UCH-1 (cell line): ENCODE data around the gene RMDN2.

- RRBS = no CpG with 5 or more reads among the region's 7 CpGs
Observed at GRCh38 chr2:37200150-37200979, 4.1 kb downstream of the CEBPZOS start.

GRCh38 chr2:37226886-37227200 is 4.6 kb downstream of the CEBPZ start:
- RRBS = no CpG with 5 or more reads among the region's 4 CpGs

- RRBS = no CpG with 5 or more reads among the region's 2 CpGs
Observed at GRCh38 chr2:37326356-37326695, 1.7 kb upstream of the PRKD3 start.

DNA sequence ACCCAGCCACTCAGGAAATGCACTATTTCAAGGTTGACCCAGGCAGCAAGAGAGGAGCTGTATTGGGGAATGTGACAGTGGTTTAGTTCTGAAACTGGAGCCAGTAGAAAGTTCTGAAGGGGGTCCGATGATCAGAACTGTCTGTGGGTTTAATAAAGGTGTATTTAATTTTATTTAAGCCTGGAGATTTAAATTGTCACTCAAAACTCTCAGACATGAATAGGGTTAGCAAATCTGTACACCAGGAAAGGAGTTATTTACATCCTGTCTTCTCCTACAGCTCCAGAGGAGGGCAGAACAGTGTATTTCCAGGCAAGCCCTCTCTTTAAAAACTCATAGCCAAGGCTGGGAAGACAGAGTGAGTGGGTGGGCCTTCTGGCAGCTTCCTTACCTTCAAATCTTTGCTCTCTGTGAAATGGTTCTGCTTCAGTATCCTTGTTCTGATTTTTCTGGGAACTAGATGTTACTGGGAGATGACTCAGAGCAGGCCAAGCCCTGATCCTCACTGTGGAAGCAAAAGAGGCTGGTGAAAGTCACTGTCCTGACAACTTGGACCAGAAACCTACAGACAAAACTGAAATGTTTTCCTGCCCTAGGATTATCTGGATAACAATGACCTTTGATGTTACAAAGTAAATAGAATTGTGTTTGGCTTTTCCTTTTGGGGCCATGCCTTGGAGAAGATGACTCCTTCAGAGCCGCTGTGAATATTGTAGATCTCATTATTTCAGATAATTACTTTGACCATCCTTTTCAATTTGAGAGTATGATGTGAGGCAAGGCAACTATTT is 899 bp upstream of the QPCT start:
- RRBS = no CpG with 5 or more reads among the region's 2 CpGs

GRCh38 chr2:37375969-37377232 is 32.0 kb downstream of the QPCT start:
- RRBS = no CpG with 5 or more reads among the region's 16 CpGs

DNA sequence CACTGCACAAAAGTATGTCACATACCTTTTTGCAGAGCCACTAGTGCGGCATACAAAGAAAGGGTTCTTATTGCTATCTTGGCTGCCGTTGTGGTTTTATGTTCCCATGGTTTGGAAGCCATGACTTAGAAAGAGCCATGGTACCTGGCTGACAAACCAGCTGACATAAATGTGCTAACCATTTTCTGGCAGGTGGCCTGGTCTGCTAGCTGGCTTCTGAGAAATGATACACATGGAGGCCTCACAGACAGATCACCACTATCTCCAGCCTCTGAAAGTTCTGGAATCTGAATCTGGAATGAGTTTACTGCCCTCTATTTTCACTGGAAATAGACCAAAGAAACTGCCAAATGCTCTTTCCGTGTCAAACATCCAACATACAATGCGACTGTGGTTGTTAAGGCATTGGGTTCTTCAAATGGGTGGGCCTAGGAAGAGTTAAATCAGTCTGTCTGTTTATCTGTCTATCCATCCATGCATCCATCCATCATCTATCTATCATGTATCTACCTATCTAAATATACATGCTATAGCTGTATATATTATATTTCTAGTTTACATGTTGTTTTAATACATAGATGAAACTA is 123.8 kb downstream of the QPCT start:
- RRBS = no CpG with 5 or more reads among the region's 4 CpGs

DNA sequence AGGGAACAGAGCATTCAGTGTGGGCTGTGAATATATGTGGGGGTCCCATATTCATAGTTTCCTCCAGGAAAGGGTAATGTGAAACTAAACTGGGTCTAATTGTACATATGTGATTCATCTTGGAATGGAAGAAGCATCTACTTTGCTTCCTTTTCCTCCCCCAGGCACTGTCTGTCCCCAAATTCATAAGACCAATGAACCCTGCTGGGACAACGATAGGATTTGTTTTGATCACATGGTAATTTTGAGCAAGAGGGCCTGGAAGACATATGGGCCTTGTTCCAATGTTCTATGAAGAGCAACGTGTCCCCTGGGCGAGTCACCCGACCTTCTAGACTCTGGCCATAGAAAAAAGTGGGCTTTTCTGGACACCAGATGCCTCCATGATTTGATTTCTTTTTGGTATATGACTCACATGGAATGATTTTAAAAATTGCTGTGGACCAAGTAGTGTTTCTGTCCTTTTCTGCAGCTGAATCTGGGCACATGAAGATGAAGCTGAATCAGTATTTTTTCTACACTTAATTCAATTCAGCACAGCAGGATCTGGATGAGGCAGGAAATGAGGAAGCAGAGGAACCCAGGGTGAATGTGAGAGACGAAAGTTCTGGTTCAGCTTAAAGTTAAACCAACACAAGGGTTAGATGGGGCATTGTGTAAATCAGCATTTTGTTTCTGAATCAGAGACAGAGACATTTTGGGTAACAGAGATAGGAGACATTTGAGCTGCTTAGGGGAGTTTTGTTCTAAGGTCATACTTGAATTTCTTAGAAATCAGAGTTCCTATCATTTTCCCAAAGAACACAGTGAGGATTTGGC is 104.9 kb downstream of the CDC42EP3 start:
- RRBS = no CpG with 5 or more reads among the region's 5 CpGs

DNA sequence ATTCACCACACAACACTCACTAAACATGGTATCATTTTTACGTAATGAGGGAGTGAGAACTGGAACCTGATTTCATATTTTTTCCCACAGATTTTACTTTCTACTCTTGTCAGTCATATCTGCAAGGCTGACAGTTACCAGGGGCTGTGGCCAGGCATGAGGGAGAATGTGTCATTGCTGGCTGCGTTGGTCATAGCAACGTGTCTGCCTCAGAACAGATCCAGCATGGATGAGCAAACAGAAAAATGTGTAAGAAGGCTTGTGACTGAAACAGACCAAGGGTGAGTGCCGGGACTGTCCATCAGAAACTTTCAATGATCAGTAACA is 100.6 kb downstream of the CDC42EP3 start:
- RRBS = no CpG with 5 or more reads among the region's 4 CpGs

GRCh38 chr2:37828091-37828333 is 97.1 kb upstream of the RMDN2 start:
- RRBS = no CpG with 5 or more reads among the region's 1 CpG

DNA sequence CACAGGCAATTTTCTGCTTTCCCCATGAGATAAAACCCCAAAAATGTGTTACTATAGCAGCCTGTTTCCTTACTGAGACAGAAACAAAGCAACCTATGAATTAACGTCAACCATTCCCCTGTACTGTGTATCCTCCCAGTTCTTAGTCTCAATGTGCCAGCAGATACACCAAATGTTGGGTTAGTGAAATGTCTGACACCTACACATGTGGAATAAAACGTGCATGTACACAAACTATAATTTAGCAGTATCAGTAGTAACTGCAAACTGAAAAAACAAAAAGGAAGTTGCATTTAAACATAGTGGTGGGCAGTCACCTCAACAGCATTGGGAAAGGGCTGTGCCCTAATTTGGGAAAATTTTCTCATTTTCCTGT is 73.1 kb upstream of the RMDN2 start:
- RRBS = no CpG with 5 or more reads among the region's 2 CpGs

DNA sequence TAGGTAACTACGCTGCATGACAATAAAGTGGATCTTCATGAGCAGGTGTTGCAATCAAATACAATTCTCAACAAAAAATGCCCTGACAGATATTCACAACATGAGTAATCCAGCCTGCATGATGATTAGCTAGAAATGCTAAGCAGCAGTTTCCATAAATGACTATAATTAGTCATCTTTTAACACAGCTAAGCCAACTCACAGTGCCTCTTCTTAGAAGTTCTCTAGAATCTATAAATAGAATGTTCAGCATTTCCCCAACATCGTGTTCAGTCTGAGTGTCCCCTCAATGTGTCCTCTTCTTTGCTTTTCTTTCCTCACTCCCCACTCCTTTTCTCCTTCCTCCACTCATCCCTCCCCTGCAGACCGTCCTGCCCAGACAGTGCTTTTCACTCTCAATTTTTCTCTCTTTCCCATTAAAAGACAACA is 53.2 kb upstream of the RMDN2 start:
- RRBS = no CpG with 5 or more reads among the region's 3 CpGs

DNA sequence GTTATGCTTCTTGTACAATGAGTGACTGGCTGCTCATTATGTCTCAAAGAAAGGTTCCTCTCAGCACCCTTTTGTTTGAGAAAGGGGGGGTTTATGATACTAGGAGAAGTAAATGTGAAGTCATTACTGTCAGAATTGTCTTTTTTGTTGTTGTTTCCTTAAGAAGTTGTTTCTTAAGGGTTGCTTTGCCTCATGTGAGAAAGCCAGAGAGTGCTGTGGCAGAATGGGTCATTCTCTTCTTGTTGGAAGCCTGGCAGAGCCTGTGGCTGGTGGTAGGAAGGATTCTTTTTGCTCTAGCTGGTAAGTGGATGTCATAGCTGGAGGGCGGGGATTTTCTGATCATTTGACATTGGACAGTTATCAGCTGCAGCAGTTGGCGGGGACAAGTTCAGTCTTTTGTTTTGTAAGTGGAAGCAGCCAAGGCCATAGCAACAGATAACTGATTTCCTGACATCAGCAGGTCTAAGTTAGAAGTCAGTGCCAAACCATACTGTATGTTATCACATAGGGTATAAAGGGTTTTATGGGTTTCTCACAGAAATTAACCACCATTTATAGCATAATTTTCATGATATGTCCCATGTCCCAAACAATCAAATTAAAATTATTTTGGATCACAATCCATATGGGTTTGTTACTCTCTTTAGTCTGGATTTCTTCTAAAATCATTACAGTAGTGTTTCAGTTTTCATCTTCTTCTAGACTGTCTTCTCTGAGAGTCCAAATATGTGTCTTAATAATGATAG is 5.4 kb upstream of the RMDN2 start:
- RRBS = no CpG with 5 or more reads among the region's 2 CpGs

- RRBS = no CpG with 5 or more reads among the region's 6 CpGs
Observed at GRCh38 chr2:37921797-37922492, 3.1 kb upstream of the RMDN2 start.

- RRBS = 6% methylated on average over 57 of the region's 95 CpGs
Observed at GRCh38 chr2:37924827-37926001, at the start of gene RMDN2. Gene RMDN2 (plus strand): TSS chr2:37925287.

GRCh38 chr2:37982415-37982824 is 57.3 kb downstream of the RMDN2 start:
- RRBS = no CpG with 5 or more reads among the region's 4 CpGs

- RRBS = 65% methylated on average over 22 of the region's 51 CpGs
Observed at GRCh38 chr2:38073804-38074557, 2.0 kb downstream of the CYP1B1 start.

DNA sequence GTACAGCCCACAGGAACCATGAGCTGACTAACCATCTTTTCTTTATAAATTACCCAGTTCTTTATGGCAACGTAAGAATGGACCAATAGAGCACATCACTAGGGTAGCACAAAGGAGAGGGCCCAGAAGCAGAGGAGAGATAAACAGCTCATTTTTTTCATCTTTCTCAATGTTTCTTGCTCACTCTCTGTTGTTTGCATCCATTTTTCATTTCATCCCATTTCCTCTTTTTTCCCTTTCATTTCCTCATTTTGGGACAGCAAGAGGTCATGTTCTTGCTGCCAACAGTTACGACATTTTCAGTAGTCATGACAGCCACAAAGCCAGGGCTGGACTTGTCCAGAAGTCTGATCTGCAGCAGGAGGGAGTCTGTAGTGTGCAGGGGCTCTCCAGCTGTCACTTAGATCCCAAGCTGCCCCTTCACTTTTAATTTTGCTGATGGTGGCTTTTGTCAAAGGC is 52.7 kb upstream of the CYP1B1 start:
- RRBS = no CpG with 5 or more reads among the region's 2 CpGs

DNA sequence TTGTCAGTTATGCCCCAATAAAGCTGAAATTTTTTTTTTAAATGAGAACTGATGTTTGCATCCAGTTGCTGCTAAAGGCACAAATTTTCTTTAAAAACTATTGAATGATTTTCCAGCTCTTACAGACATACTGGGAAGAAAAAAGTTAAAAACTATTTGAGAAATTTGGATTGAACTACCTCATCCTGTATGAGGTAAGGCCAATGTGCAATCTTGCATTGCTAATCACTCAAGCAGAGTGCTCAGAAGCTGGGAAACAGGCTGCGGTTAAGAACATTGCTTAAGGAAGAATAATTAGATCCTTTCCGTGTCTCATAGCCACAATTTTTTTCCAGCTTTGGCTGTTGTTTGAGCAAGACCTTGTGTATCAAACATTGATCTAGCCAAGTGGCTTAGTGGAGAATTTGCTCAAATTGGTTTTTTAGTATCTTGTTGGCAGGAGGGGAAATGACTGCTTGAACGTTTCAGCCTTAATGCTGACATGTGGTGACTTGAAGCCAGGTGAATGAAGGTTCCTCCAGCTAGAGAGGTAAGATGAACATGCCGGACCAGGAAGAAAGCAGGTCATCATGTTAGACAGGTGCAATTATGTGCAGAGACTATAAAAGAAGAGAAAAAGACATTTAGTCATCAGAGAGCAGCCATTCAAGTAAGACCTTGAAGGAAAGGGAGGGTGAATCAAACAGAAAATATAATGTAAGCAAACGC is 98.7 kb upstream of the CYP1B1 start:
- RRBS = no CpG with 5 or more reads among the region's 5 CpGs

GRCh38 chr2:38177902-38178647 is 102.1 kb upstream of the CYP1B1 start:
- RRBS = no CpG with 5 or more reads among the region's 7 CpGs

DNA sequence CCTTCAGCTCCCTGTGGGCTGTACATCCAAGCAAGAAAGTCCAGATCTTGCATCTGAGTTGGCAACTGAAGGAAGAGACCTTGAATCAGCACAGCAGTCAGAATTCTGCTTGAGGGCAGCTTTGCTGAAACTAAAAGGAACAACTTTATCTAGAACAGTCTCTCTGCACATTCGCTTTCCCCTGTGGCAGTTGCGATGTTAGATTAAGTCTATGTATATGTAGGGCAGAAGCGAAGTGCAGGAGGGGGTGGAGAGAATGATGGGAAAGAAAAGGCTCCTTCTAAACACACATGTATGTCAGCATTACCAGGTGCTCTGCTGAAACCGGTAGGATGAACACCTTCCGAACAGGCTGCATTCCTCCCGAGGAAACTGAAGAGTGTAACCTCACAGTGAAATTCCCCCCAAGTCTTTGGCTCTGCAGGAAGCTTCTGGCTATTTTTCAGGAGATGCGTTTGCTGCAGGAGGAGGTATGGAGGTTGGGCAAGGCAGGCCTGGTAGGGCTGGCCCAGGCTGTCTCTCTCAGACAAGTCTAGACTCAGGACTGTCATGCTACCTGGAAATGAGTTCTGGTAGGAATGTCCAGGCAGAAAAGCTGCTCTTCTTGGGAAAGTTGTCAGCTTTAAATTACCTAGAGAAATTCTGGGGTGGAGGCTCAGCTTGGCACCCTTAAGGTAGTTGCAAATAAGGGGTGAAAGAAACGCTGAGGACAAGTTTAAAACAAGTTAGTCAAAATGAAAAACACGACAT is 70.0 kb upstream of the ATL2 start:
- RRBS = no CpG with 5 or more reads among the region's 9 CpGs